OCI-LY7 (cell line): ENCODE measurements around a stretch of chr1.

- PRO-cap, result no peak
- RAMPAGE, long total RNA, result no peak
These were observed 995 bp upstream of the RCSD1 start for GRCh38 chr1:167629101-167629372.

- PRO-cap, result no peak
- RAMPAGE, long total RNA, result no peak
These were observed 40.1 kb upstream of the MPZL1 start for GRCh38 chr1:167681486-167682322.

DNA sequence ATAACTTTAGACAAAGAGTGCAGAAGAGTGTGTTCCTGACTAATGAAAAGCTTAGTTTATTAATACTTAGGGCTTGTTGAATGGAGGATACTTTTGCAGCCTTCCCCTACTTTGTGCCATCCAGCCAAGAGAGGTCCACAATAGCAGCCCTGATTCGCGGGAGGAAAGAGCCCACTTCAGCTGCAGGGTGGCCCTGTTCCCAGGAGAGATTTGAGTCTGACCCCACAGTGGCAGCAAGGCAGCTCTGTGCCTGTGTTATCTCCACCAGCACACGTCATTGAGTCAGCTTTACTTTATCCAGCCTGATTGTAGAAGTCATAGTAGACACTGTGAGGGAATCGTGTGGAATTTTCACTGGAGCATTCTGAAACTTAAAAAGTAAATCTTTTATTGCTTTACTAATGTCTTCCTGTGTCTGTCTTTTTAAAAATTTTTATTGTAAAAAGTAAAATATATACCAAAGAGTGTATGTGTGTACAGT, 35.2 kb downstream of the MPZL1 start:
- PRO-cap, result no peak
- RAMPAGE, long total RNA, result no peak

GRCh38 chr1:167769530-167770079, 47.8 kb downstream of the MPZL1 start:
- PRO-cap, result no peak
- RAMPAGE, long total RNA, result no peak

DNA sequence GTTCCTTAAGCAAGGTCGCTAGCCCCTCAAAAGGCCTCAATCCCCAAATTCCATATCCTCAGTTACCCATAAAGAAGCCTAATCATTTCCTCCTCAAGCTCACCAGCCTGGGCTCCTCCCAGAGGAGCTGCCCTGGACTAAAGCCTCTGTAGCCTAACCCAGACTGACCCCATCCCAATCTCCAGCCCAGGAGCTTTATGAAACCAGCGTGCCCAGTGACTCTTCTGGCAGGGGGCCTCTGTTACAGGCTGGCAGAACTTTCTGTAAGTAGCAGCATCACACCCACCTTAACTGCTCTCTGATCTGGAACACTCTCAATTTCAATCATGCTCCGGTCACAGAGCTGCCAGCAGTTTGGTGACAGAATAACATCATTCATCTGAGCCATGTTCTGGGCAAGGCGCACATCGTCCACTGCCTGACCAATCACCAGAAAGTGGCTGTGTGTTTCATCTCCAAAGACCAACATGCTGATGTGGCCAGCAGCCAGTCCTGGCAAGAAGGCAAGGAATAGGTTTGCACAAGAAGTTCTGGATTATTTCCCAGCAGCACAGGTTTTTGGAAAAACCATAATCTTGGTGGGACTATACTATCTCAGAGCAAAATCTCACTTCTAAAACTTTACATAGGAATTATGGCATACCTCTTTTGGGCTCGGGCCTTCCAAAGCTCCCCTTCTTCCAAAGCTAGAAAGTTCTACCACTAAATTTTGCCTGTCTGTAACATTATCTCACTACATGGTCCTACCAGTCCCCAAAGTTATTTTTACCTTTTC, 14.6 kb downstream of the ADCY10 start:
- PRO-cap, result no peak
- RAMPAGE, long total RNA, result no peak

DNA sequence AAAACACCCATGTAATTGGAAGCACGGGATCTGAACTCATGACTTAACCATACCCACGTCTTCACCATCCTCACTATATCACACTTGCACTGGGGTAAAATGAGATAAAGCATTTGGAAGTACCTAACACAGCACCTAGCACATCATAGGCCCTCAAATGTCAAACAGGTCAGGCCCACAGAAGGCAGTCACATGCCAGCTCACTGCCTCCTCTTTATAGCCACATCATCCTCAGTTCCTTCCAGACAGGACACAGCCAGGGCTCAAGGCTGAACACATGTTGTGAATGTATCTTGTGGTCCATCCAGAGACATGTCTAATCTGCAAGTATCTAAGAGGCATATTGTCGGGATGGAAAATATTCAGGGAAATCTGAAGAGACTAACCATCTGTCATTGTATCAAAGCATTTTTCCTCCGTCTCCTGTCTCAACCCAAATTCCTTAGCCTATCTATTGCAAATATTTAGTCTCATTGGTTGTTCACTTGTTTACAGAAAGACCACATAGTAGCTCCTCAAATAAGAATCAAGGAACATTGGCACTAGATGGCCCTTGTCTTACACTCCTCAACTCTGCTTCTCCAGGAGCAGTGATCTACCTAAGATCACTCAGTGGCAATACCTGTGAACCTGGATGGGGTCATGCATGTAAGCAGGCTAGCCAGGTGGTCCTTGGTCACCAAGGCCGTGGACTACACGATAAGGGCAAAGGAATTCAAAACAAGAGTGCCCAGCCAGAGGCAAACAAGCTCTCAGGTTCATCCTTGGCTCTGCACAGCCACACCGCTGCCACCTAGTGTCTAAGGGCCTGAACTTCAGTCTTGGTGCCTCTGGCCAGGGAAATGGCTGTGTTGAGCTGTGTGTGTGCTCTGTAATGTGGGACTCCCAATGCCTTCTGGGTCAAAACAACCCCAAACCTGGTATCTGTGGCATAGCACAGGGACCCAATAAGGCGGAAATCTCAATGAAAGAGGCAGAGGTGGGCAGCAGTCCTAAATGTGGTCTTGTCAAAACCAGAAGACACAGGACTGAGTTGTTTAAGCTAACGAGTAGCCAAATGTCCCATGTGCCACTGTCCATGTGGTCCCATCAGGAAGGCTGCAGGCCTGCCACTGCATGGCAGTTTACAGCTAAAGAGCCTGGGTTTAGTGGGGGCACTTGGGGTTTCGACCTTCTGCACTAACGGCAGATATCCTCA, 54.7 kb downstream of the GPR161 start:
- PRO-cap, result no peak
- RAMPAGE, long total RNA, result no peak

DNA sequence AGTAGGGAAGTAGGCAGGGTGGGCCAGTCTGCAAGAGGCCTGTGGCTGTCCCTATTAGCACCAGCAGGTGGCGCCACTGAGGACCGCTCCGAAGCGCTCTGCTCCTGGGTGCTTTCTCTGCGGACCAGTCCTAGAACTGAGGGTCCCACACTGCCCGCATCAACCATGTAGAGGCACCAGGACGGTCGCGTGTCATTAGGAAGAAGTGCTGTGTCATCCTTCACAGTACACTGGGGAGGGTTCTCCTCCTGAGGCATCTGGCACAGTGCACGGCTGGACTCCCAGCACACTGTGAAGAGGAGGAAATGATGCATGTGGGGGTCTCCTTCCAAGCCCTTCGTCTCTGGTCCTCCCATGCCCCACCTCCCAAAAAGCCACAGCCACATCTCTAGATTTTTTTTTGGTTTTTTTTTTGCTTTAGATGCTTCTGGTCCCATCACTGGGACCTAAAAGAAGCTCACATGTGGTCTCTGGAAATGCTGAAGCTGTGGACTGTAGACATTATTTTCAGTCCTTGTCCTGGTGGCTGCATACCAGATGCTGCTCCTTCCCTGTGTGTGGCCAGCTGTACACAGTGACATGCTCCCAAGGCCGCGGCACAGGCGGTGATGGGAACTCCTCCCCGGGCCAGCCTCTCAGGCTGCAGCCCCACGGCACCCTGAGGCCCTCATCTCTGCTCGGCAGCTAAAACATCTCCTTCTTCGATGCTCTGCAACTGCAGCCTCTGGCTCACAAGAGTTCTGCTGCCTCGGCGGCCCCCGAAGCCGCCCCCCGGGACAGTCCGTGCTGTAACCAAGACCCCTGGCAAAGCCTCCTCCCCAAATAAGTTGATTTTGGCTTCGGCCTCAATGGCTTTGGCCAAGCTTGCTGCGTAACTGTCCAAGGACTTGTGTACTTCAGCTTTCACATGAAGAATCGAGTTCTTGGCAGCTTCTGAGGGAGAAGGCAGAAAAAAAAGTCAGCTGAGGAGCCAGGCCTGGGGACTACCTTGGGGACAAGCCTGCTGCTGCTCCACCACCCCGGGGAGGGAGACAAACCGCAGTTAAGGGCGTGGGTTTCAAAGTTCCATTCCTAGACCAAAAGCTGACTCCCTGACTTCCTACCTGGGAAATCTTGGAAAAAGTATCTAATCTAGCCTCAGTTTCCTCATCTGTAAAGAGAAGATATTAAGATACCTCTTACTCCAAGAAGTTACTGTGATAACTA, 51.5 kb downstream of the GPR161 start:
- PRO-cap, result no peak
- RAMPAGE, long total RNA, result no peak

DNA sequence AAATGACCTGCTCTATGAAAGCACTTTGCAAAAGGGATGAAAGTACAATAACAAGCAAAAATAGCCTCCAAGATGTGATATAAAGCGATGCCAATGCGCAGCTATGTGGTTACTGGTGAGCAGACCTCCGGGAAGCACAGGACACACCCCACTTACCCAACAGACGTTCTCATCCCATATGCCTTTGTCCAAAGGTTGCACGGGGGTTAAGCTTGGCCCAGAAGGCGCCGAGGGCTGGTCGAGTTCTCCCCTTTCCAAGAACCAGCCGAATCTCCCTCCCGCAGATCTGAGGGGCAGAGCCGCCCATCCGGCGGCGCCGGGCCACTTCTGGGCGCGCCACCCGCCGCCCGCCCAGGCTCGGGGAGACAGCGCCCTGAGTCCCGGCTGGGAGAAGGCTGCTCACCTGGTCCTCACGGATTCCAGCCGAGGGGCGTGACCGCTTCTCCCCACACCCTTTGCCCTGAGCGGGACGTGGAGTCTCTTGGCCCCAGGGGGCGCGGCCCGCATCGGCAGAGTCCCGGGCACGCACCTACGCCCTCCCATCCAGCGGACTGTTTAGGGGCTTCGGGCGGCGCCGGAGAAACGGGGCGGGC, 780 bp downstream of the GPR161 start:
- PRO-cap, result no peak
- RAMPAGE, long total RNA, result no peak

DNA sequence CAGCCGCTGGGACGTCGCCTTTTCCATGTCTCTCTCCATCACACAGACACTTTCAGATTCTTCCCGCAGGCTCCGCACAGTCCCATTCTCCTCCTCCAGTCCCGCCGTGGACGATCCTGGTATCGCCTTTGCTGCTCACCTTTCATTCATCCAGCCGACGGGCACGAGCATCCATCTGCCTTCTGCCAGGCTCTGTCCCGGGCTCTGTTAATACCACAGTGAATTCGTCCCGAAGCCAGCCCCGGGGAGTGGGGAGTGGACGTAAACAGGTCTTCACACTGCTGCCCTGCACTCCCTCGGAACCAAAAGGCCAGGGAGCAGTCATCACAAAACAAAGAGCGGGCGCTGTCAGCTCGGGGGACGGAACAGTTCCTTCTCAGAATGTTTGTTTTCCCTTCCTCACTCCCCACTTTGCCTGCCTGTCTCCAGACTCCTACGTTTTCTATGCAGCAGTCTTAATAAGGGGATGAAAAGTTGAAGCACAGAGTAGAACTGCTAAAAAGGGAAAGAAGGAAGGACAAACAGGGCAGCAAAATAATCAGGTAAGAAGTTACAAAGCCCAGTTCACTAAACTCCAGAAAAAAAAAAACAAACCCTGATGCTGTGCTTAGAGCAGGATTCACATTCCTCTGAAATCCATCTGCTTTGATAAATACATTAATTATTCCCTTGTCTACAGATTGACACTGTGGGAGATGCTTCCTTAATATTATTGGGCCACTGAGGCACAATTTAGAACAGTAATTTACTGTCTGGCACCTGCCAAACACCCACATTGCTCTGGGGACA, 715 bp upstream of the GPR161 start:
- PRO-cap, result no peak
- RAMPAGE, long total RNA, result no peak

GRCh38 chr1:168362801-168363187, 82.1 kb downstream of the TBX19 start:
- PRO-cap, result no peak
- RAMPAGE, long total RNA, result no peak

DNA sequence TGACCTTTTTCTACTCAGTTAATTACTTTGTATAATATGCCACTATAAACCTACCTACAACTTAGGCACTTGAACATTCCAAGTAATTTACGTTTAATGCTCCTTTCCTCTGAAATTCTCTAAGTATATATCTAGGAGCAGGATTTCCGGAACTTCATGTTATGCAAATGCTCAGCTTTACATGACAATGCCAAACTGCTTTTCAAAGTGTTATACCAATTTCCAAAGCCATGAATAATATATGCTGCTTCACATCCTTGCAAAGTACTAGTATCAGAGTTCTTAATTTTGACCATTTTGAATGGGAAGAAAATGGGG, 5.8 kb upstream of the XCL1 start:
- PRO-cap, result no peak
- RAMPAGE, long total RNA, result no peak

DNA sequence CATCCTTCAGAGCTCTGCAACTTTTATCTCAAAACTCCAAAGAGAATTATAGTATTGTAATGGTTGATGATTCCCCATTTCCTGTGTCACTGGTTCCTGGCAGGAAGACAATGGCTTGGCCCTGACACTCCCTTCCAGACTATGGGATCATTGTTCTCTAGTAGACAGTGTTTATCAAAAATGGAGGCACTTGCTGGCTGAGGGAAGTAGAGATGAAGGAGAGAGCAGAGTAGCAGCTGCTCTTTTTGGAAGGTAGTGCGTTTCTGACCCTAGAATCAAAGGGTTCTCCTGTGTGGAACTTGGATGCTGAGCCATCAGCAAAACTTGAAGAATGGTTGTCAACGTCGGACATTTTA, 145.9 kb upstream of the ATP1B1 start:
- PRO-cap, result no peak
- RAMPAGE, long total RNA, result no peak

GRCh38 chr1:169019684-169020152, 86.8 kb upstream of the ATP1B1 start:
- PRO-cap, result no peak
- RAMPAGE, long total RNA, result no peak

- PRO-cap, result no peak
- RAMPAGE, long total RNA, result no peak
These were observed 59.2 kb upstream of the ATP1B1 start for GRCh38 chr1:169047278-169047770.

- PRO-cap, result no peak
- RAMPAGE, long total RNA, result no peak
These were observed 53.7 kb upstream of the ATP1B1 start for GRCh38 chr1:169052715-169053244.

DNA sequence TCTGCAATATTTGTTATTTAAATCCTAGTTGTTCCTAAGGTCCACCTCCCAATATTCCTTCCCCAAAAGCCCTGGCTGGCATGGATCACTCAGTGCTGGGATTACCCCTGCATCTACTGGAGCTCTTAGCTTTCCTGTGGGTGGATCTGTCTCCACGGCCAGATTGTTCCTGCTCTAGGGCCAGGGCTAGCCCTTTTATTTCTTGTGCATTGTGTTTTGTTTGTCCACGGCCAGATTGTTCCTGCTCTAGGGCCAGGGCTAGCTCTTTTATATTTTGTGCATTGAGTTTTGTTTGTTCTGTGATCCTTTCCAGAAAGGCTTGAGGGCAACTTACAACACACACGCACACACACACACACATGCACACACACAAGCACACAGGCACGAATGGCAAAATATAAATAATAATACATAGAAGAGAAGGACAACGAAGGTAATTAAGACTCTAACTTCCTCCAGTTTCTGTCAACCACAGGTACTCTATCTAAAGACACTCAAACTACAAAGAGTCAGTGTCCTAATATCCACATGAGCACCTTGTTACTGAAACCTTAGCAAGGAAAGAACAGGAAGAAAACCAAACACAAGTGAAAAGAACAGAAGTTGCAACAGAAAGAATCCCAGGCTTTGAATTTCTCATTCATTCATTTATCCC, 33.0 kb upstream of the ATP1B1 start:
- PRO-cap, result no peak
- RAMPAGE, long total RNA, result no peak

DNA sequence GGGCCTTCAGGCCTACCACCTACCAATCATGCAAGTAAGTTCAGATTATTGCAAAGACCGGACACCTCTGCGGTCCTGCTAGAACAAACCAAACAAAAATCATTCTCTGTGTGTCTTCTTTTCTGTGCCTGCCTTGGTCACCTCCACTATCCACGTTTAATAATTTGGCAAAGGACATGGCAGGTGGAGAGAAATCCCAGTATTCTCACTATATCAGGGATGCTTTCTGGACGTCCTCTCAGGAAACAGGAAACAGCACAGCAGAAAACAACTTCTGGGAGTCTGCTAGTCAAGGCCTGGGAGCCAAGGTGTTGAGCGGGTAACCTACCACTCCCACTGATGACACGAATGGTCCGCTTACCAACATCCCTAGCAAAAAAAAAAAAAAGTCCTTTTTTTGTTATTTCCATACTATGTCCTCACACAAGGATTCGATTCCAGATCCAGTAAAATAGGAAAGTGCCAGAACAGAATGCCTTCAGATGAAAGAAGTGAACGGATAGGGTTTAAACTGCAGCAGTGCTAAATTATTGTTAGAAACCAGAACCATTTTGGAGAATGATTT, 4.5 kb upstream of the ATP1B1 start:
- PRO-cap, result no peak
- RAMPAGE, long total RNA, result no peak

DNA sequence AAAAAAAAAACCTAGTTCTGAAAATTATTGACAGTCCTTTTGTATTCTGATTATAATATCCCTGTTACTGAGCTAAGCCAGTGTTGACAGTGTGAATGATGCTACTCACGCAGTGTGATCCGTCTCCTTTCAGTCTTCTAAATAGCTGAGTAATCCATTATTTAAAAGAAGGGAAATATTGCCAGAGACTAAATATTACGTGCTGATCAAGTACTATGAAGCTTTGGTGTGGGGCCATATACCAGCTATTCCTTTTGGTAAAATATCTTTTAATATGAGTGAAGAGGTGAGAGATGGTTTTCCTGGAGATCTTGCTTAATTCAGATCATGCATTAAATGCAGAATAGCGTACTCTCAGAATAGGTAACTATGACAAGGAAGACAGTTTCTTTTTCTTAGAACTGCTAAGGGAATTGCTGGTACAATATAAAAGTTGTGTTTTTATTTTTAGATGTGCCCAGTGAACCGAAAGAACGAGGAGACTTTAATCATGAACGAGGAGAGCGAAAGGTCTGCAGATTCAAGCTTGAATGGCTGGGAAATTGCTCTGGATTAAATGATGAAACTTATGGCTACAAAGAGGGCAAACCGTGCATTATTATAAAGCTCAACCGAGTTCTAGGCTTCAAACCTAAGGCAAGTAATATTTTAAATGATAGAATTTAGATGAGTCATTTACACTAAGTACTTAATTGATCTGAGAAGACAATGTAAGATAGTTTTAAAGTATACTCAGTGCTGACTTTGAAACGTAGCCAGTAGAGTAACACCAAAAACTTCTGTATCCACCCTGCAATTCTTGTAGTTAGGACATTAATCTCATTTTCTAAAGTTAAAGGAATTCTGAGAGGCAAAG, 20.5 kb downstream of the ATP1B1 start:
- PRO-cap, result no peak
- RAMPAGE, long total RNA, result no peak

GRCh38 chr1:169131247-169131699, 24.8 kb downstream of the ATP1B1 start:
- PRO-cap, result no peak
- RAMPAGE, long total RNA, result no peak

- PRO-cap, result no peak
- RAMPAGE, long total RNA, result no peak
These were observed 319 bp downstream of the NME7 start for GRCh38 chr1:169367349-169367607.